ENCODE results near the gene DIS3L2.

DNA sequence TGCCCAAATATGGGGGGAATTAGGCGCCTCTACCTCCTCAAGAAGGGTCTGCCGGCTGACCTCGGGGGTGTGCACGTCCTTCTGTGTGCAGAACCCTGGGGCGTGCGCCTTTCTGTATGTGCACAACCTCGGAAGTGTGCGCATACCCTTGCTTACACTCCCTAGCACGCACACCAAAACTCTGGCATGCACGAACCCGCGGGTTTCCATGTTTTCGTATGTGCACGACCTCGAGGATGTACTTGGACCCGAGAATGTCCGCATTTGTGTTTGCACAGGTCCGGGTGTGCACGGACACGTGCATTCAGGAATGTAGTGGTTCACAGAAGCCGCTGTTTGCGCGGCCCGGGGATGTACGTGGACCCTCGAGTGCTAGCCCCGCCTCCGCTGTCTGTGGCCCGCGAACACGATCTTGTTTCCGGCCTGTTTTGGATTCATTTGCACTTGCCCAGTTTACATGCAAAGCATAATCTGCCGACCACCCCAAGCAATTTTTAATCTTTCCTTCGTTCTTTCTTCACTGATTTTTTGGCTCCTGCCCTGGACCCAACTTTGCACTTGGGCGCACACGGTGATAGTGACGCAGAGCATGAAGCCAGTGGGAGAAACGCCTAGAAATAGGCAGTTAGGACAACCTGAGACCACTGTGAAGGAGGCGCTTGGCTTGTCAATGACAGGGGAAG is 45.5 kb upstream of the PTMA start:
- RRBS, result 94% methylated on average over 15 of the region's 39 CpGs

- RRBS, result no CpG with 5 or more reads among the region's 14 CpGs
These were observed 1.4 kb upstream of the PTMA start for GRCh38 chr2:231707093-231707215.

DNA sequence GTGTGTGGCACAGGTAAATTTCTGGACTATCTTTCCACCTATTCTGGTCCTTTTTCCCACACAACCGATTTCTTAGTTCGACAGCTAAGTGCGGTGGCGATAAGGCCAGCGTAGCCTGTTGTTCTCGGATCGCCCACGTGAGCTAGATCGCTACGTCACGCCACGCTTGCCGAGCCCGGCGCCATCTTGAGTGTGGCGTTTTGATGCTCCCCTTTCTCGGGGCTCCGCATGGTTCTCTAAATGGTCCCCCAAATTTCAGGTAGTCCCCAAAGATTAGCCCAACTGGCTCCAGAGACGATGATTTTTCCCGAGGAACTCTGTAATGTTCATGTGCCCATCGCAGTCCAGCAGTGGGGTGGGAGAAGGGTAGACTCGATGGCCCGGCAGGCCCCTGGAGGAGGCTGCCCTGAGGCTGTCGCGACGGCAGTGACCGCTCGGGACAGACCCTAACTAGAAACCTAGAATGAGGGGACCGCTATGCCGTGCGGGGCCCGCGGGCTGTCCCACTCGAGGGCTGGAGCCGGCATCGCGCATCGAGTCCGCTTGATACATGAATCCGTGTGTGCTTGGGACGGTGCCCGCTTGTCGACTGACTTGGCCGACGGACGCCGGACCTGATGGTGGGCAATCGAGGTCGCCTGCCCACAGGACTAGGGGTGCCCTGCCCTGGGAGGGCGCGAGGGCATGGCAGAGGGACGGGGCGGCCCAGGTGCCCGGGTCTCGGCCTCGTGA is 943 bp upstream of the PTMA start:
- RRBS, result 1% methylated on average over 16 of the region's 56 CpGs

DNA sequence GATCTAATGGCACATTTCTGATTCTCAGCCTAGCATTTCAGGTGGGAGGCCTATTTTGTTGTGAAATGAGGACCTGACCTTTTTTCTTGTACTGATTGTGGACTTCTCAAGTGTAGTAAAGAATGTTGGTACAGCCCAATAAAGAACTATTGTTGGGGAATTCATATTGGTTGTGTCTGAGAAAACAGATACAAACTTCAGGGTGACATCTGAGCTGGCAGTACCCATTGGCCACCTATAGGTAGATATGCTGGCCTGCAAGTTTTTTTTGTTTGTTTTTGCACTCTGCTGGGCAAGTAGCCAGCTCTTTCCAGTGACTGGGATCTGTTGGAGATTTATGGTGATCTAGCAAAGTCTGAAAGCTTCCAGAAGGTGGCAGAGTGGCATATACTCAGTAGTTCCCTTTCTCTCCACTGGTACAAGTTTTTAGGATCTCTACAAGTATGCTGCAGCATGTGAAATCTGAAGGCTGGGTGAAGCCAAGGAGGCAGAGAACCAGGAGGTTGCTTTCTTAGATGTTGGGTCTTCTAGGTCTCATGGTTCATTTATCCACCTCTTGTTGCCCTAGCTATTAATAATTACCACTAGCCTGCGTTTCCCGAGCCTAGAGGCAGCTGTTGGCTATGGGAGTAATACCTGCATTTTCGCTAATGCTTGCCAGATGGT is 9.3 kb downstream of the COPS7B start:
- RRBS, result no CpG with 5 or more reads among the region's 3 CpGs

- RRBS, result 2% methylated on average over 53 of the region's 94 CpGs
These were observed at the start of gene DIS3L2 for GRCh38 chr2:231961118-231962369. TSS of gene DIS3L2 (plus strand) at chr2:231961713.

- RRBS, result no CpG with 5 or more reads among the region's 3 CpGs
These were observed 172.3 kb downstream of the DIS3L2 start for GRCh38 chr2:232133881-232134229.

DNA sequence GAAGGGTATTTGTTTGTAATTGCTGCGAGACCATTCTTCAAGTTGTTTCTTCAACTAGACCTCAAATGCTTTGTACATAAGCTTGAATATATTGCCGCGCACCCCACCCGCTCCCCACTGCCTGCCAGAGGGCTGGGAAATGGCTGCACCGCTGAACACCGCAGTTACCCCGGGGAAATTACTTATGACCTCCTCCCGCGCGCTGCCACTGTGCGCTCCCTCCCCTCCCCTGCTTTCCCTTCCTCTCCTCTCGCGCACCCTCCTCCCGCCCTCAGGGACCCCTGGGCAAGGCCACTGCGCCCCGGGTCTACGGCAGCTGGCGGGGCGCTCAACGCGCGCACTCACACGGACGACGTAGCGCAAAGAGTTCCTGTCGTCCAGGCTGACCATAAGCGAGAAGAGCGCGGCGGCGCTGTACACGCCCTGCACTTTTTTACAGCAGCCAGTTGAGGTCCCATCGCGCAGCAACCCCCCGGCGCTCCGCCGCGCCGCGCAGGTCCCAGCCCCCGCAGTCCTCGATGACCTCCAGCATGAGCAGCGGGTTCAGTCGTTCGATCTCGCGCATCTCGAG is 7.9 kb downstream of the ALPP start:
- RRBS, result no CpG with 5 or more reads among the region's 50 CpGs

DNA sequence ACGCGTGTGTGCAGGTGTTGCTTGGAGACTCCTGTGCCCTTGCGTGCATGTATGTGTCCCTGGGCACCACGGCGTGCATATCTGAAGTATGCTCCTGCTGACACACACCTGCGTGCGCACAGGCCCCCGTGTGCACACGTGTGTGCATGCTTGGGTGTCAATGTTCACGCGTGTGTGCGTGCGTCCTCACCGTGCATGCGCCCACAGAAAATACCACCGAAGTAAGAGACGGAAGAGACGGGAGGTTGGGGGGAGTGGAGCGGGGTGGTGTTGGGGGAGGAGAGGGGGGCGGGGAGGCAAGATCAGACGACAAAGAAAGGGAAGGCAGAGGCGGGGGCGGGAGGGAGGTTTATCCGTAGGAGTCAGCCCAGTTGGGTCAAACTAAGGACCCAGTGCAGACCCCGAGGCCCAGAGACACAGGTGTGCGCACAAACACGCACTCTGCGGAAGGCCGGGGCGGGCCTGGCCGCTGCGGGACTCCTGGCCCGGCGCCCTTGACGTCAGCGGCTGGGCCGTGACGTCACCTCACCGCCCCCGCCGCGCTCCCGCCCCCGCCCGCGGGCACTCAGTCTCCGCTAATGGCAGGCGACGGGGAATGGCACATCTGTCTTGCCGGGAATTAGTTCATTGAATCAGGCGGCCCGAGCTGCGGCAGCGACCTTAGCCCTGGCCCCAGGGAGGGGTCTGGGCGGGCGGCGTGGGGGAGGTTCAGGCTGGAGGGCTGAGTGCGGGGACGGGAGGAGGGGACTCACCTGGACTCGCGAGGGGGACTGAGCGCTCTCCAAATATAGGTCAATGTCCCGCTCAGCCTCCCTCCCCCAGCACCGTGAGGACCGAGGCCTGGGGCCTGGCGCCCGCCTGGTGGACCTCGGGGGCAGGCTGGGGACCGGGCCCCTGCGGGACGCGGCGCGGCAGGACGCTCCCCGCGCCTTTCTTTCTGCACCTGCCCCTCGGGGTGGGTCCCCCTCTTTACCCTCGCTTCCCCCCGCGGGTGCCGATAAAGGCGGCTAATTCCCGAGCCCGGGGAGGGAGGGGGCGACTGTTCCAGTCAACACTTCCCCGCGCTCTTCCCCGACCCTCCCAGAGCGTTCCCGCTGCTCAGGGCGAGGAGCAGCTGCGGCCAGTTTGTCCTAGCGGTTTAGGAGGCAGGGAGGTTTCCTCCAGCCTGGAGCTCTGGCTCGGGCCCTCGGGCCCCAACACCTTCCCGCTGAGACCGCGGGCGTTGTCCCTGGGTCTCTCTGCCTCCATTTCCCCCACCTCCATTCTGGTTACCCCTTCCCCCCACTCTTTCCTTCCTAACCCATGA is 15.5 kb upstream of the ECEL1 start:
- RRBS, result 86% methylated on average over 7 of the region's 100 CpGs

- RRBS, result no CpG with 5 or more reads among the region's 11 CpGs
These were observed 14.9 kb downstream of the EFHD1 start for GRCh38 chr2:232648151-232648949.

DNA sequence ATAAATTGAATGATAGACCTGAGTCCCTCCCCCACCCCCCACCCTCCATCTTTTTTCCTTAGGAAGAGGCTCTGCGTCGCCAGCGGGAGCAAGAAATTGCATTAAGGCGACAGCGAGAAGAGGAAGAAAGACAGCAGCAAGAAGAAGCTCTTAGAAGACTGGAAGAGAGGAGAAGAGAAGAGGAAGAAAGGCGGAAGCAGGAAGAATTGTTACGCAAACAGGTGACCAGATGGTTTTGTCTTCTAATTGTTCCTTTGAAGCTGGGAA is 43.3 kb upstream of the KCNJ13 start:
- RRBS, result no CpG with 5 or more reads among the region's 7 CpGs

DNA sequence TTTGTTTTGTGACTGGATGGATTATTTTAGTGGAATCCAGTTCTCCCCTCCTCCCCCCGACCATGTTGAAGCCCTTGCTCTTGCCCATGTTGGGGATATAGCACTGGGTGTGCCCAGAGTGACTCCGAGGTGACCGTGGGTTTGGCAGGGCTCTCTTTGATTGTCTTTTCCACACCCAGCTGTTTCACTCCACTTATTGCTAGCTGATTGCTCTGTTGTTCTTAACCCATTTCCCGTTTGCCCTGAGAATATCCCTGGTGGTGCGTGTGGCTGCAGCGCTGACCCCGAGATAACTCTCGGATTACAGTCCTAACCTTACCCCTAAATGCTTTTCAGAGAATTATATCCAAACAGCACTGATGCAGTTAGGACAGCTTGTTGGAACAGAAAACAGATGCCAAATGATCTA is 34.4 kb upstream of the SNORC start:
- RRBS, result no CpG with 5 or more reads among the region's 8 CpGs

DNA sequence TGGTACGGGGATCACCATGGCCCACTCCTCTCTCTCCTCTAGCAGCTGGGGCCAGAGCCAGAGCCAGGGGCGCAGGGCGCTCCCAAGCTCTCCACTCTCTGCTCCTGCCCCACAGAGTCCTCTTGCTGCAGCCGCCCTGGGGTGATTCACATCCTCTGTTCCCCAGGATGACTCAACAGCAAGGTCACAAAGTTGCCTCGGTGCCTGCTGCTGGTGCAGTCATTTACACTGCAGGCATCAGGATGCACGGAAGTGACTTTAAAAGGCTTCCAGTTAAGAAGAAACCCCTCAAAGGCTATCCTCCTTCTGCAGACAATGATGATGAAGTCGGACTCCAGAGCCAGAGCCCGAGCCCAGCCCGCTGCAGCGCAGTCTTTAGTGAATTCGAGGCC is 31.9 kb downstream of the SNORC start:
- RRBS, result no CpG with 5 or more reads among the region's 11 CpGs

- RRBS, result 75% methylated on average over 53 of the region's 81 CpGs
These were observed 58.1 kb downstream of the SNORC start for GRCh38 chr2:232928057-232928622.

- RRBS, result no CpG with 5 or more reads among the region's 4 CpGs
These were observed 57.1 kb downstream of the NGEF start for GRCh38 chr2:232956025-232956337.

GRCh38 chr2:233152214-233153607 is 92.6 kb downstream of the INPP5D start:
- RRBS, result no CpG with 5 or more reads among the region's 27 CpGs

GRCh38 chr2:233247647-233248277 is 3.7 kb upstream of the ATG16L1 start:
- RRBS, result no CpG with 5 or more reads among the region's 1 CpG

GRCh38 chr2:233271696-233272313 is 20.3 kb downstream of the ATG16L1 start:
- RRBS, result no CpG with 5 or more reads among the region's 4 CpGs

- RRBS, result 100% methylated on average over 5 of the region's 17 CpGs
These were observed 33.9 kb downstream of the DGKD start for GRCh38 chr2:233388068-233388627.

GRCh38 chr2:233448838-233450133 is 95.0 kb downstream of the DGKD start:
- RRBS, result no CpG with 5 or more reads among the region's 44 CpGs

DNA sequence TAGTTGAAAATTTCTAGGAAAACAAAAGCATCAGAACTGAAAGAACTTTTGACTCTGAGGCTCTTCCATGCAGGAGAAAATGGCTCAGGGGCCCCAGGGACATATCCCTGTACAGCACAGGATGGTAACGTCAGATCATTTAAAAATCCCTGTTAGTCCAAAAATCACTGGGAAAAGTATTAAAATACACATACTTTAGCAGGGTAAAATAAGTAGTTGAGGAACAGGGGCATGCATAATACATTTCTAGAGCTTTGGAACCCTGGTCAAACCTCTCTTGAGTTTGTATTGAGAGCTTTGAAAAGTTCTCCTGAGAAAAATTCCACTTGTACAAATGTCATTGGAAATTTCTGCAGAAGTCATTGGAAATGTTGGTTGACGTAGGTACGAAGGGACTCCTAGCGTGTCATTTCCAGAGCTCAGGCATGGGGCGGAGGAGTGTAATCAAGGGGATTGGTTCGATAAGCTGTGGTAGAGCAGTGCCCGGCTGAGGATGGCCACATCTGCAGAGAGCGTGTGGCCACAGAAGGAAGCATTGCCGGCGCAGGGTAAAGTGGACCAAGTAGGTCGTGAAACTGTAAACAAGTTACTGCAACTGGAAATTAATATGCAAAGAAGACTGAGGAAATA is 101.6 kb downstream of the DGKD start:
- RRBS, result 94% methylated on average over 3 of the region's 11 CpGs